Heart (tissue), 3 donors: Measurements from ENCODE around the genes F11 and FRG1.

DNA sequence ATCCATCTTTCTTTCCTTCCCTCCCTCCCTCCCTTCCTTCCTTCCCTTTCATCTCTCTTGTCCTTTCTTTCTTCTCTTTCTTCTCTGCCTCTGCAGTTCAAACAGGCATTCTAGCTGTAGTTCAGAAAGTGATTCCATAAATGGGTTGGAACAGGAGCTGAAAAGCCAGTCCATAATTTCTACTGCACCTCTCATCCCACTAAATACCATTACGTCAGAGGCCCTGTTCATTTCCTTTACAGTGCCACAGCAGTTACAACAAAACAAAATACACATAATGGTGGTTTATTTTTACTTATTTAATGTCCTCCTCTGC, 42.3 kb upstream of the TLR3 start:
- RAMPAGE, long total RNA, 2 experiments: no peak in any of the 2 experiments

GRCh38 chr4:186132944-186133143, 58.5 kb upstream of the CYP4V2 start:
- RAMPAGE, long total RNA, 2 experiments: no peak in any of the 2 experiments

- RAMPAGE, long total RNA, 2 experiments: no peak in any of the 2 experiments
Measured at GRCh38 chr4:186215748-186216561, 11.4 kb upstream of the KLKB1 start.

GRCh38 chr4:186259912-186260592, 5.9 kb upstream of the F11 start:
- RAMPAGE, long total RNA, 2 experiments: no peak in any of the 2 experiments

DNA sequence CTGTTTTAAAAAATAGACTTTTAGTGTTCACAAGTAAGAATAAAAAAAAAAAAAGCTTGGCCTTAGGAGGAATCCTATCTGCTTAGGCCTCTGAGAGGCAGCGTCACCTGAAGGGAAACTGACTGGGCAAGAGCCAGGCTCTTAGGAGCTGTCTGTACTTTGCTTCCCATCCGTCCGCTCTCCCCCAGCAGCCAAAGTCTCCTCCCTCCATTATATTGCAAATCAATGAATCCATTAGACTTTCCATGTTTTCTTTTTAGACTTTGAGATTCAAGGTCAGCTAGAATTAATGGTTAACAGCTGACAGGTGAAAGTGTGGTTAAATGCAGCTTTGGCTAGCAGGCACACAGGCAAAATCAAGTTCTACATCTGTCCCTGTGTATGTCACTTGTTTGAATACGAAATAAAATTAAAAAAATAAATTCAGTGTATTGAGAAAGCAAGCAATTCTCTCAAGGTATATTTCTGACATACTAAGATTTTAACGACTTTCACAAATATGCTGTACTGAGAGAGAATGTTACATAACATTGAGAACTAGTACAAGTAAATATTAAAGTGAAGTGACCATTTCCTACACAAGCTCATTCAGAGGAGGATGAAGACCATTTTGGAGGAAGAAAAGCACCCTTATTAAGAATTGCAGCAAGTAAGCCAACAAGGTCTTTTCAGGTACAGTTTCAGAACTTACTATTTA, at the start of gene F11:
TSS of gene F11 (plus strand) at position 566 of the 697 bp plus-strand sequence.
- RAMPAGE, long total RNA, 2 experiments: no peak in any of the 2 experiments

- RAMPAGE, long total RNA, 2 experiments: no peak in any of the 2 experiments
Measured at GRCh38 chr4:186569864-186570775, 14.8 kb upstream of the MTNR1A start.

DNA sequence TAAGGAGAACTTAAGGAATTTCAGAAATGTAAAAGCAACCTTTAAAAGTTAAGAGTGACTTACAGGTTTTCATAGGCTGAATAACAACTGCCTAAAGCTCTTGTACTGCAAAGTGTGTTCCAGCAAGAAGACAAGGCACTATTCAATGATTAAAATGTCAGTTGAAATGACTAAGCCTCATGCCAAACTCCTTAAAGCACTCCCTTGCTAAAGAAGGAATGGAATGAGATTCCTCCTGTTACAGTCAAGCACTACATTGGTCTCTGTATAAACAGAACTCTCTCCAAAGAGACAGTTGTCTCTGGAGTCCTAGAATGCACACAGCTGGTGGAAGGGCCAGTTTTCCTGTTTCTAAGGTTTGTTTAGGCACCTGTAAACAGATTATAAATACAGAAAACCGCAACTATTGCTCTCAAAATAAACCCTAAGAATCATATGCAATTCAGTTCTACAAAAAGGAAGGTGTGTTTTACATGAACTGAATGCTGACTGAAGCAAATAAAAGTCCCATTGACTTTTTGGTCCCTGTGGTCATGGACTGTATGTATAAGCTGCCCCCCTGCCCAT, 47.1 kb downstream of the FAT1 start:
- RAMPAGE, long total RNA, 2 experiments: no peak in any of the 2 experiments

DNA sequence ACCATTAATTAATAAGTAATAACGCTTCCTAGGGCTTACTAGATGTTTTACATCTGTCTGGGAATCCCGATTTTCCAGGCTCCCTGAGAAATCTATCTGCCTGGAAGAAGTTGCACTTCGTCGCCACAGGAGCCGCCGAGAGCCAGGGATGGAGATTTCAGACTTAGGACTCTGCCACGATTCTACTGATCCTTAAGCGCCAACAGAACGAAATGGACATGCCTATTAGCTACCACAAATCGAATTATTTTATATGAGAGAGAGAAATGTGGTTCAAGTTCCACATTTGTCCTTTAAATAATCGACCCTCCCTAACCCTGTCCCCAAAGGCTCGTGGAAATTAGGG, 1.8 kb upstream of the FAT1 start:
- RAMPAGE, long total RNA, 2 experiments: no peak in any of the 2 experiments

GRCh38 chr4:186725789-186726435, 2.3 kb upstream of the FAT1 start:
- RAMPAGE, long total RNA, 2 experiments: no peak in any of the 2 experiments

DNA sequence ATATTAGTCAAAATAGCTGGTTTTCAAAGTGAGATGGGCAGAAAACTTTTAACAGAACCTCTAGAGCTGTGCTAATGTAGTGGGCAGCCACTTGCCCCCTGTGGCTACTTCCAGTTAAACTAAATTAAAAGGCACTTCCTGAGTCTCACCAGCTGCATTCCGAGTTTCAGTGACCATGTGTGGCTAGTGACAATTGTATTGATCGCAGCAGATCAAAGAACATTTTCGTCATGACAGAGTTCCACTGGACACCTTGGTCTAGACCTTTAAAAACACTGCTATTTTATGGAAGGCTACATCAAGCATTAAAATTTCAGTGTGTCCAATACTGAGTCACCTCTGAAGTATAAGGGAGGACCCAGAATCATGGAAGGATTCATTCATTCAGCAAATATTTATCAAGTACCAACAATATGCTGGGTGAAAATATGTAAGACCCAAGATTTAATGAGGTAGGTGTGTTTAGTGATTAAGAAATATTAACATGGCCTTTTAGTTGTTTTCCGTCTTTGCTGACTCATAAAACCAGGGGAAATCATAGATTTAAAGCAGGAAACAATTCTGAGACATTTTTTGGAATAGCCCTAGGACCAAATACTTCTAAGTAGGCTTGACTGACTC, 5.1 kb upstream of the FAT1 start:
- RAMPAGE, long total RNA, 2 experiments: no peak in any of the 2 experiments

GRCh38 chr4:186833000-186833749, 109.5 kb upstream of the FAT1 start:
- RAMPAGE, long total RNA, 2 experiments: no peak in any of the 2 experiments

- RAMPAGE, long total RNA, 2 experiments: no peak in any of the 2 experiments
Measured at GRCh38 chr4:188127332-188127860, 11.8 kb upstream of the TRIML1 start.

DNA sequence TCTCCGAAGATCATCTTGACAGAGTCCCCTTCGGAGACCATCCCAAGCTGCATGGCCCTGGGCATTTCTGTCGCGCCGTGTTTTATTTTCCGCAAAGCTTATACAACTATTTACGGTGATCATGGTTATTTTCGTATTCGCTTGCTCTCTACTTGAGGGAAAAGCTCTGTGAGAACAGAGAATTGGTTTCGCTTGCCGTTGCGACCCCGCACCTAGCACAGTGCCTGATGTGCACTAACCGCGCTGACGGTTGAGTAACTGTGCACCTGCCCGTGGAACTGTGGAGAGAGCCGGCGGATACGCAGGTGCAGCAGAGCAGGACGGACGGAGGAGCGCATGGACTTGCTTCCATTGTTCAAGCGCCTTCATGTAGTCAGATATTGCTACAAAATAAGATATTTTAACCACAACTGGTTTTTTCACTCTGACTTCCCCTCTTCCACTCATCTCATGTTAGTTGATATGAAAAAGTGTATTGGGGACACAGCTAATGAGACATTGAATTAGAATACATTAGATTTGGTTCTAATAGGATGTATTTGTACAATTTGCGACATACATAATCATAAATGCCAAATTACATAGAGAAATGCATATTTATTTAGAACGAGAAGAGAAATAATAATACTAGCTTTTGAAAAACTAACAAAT, 416.2 kb downstream of the TRIML1 start:
- RAMPAGE, long total RNA, 2 experiments: no peak in any of the 2 experiments

DNA sequence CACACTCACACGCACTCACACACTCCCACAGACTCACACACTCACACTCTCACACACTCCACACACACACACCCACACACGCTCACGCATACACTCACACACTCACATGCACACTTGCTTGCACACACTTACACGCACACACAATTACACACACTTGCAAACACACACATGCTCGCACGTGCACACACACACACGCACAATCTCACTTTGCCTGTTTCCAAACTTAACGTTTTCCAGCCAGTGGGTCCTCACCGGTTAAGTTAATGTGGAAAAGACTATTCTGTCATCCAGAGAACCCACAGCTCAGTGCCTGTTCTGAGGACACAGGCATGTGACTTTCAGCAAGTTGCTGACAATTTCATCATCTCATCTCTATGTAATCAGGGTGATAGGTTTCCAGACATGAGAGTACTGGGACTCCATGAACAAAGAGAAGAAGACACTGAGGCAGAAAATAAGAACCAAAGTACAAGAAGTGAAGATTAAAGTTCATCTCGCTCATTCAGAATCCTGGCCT, 153.3 kb upstream of the FRG1 start:
- RAMPAGE, long total RNA, 2 experiments: no peak in any of the 2 experiments

DNA sequence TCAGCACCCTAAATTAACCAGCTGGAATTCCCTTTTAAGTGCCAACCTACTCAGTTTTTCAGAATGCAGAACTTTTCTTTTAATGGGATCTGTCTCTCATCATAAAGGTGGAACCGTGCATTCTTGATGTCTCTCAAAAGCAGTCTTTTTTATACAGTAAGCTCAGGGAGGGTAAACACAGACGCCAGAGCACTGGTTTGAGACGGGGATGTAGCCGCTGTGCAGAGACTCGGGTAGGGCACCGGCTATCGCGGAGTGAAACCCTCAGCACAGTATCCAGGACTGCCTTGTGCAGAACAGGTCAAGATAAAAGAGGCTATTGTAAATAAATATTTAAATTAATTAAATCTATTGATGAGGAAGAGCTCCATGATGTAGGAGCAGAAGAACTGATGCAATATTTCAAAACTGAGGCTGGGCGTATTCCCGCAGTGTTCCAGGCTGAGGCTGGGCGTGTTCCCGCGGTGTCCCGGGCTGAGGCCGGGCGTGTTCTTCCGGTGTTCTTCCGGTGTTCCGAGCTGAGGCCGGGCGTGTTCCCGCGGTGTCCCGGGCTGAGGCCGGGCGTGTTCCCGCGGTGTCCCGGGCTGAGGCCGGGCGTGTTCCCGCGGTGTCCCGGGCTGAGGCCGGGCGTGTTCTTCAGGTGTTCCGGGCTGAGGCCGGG, 130.5 kb upstream of the FRG1 start:
- RAMPAGE, long total RNA, 2 experiments: no peak in any of the 2 experiments

DNA sequence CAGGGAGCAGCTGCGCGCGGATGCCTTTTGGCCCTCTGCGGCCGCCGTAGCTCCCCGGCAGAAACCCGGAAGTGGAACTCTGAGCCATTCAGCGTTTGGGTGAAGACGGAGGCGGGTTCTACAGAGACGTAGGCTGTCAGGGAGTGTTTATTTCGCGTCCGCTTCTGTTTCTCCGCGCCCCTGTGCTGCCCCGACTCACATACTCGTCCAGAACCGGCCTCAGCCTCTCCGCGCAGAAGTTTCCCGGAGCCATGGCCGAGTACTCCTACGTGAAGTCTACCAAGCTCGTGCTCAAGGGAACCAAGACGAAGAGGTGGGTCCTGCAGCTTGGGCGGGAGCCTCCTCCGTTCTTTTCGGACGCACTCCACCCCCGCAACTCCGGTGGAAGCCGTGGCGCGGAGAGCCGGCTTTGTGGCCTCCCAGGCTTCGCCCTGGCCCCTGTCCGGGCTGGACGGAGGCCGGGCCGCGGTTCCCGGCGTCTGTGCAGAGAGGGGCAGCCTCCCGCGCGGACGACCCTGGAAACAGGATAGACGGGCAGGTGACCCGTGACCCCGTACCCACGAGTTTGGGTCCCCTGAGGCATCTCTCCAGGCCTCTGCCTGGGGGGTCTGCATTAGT, at the start of gene FRG1:
TSS of gene FRG1 (plus strand) at position 114 of the 618 bp plus-strand sequence.
- RAMPAGE, long total RNA, 2 experiments: start-site peak on the plus strand in 2 of 2 experiments, centred at positions 160 to 162 of the sequence, 532 to 1,842 reads per replicate